Mononuclear cell (primary cell): ENCODE results near the gene SPINK9.

- RRBS = no CpG with 5 or more reads among the region's 2 CpGs
Observed at GRCh38 chr5:148335397-148335744, at the start of gene SPINK9. Gene SPINK9, plus strand, starts transcription at chr5:148335559.

- RRBS = no CpG with 5 or more reads among the region's 4 CpGs
Observed at GRCh38 chr5:148834560-148835045, 8.2 kb downstream of the ADRB2 start.

DNA sequence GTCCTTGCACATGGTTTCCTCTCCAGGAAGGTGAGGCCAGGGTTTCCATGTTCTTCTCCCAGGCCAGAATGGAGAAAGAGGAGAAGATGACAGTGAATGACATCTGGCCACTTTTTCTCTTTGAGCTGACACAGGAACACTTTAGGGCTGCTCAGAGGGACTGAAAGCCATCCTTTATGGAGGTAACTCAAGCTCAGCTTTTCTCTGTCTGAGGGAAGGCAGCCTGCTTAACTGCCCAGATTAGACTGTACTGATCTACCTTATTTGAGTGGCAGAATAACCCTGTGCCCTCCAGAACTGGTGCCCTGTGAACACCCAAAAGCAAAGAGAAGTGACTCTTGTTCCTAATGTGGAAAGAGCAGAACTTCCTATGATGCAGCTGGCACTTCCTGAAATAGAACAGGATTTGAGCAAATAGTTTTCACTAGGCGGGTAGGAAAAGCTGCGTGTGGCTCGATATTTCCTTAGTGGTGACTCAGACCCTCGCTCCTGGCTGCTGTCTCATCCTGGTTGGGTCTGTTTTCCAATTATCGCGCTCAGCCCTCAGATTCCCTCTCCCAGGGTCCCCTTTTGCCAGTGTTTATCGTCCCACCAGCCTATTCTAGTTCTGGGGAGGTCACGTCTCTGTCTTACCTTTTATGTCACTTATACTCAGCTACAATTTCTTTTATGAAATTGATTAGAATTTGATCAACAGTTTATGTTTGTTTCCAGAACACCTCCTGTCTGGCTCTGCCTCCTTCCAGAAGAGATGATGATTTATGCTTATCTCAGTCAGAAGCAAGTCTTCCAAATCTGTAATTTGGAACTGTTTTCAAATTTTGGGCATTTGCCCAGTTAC, 89.9 kb downstream of the SH3TC2 start:
- RRBS = no CpG with 5 or more reads among the region's 8 CpGs

- RRBS = no CpG with 5 or more reads among the region's 1 CpG
Observed at GRCh38 chr5:149024415-149024689, 38.5 kb downstream of the SH3TC2 start.

DNA sequence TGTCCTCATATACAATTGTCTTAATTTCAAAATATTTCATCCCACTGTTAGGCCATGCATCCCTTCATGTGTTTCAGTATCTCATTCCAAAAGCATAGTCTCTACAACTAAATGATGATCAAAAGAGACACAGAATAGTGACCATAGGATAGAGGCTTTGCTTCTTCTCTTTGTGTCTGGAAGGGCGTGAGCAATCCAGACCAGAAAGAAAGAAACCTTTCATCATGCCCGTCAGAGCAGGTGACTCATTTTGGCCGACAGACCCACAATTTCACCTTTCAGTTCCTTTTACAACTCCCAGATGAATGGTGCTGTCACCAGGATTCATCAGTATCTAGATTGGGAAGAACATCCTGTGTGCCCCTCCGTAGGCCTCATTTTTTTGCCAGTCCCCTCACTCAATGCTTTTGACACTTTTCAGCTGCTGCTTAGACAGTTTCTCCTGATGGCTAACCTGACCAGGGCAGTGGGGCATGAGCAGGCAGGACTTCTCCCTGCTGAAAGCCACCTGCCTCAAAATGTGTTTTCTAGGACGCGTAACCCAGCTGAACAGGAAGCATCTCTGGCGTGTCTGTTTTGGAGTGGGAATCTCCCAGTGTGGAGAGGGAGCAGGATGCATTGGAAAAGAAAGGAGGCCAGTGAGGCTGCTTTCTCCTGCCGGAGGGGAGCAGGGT, 21.2 kb downstream of the ABLIM3 start:
- RRBS = no CpG with 5 or more reads among the region's 8 CpGs

- RRBS = no CpG with 5 or more reads among the region's 9 CpGs
Observed at GRCh38 chr5:149258869-149259670, 12.6 kb upstream of the AFAP1L1 start.

GRCh38 chr5:149358793-149359466, 1.1 kb downstream of the PCYOX1L start:
- RRBS = no CpG with 5 or more reads among the region's 8 CpGs

GRCh38 chr5:149372246-149372522, 6.9 kb downstream of the IL17B start:
- RRBS = no CpG with 5 or more reads among the region's 3 CpGs

- RRBS = no CpG with 5 or more reads among the region's 2 CpGs
Observed at GRCh38 chr5:149378327-149378804, 726 bp downstream of the IL17B start.

GRCh38 chr5:149430165-149431221, 51.4 kb upstream of the IL17B start:
- RRBS = 14% methylated on average over 1 of the region's 27 CpGs

- RRBS = no CpG with 5 or more reads among the region's 9 CpGs
Observed at GRCh38 chr5:149433395-149434196, 54.5 kb upstream of the IL17B start.

GRCh38 chr5:149453081-149453752, 74.1 kb upstream of the IL17B start:
- RRBS = no CpG with 5 or more reads among the region's 16 CpGs

- RRBS = no CpG with 5 or more reads among the region's 29 CpGs
Observed at GRCh38 chr5:149466222-149467290, 84.7 kb downstream of the CSNK1A1 start.

GRCh38 chr5:149549244-149549547, 2.0 kb downstream of the CSNK1A1 start:
- RRBS = no CpG with 5 or more reads among the region's 8 CpGs

DNA sequence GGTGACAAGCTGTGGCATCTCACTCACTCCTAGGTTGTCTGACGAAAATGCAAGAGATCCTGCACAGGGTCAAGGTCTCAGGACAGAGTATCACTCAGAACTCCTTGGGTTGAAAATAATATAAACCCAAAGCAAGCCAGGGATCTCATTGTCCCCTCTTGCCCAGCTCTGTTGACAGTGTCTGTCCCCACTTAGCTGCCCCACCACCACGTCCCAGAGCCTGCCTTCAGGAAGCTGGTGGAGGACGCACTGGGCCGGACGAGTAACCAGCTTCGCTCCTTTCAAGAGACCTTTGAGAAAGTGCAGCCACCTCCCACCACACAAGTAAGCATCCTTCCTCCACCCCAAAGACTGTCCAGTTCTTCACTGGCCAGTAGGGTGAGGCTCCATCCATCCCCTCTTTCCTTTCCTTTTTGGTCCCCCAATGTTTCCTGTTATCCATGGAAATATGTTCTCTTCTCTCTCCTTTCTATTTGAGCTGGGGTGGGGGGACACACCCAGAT, 42.6 kb downstream of the ARHGEF37 start:
- RRBS = no CpG with 5 or more reads among the region's 6 CpGs

GRCh38 chr5:149628625-149629541, 47.6 kb downstream of the ARHGEF37 start:
- RRBS = 91% methylated on average over 6 of the region's 10 CpGs

GRCh38 chr5:149757345-149758047, 27.4 kb downstream of the PPARGC1B start:
- RRBS = no CpG with 5 or more reads among the region's 12 CpGs

GRCh38 chr5:149798913-149799719, 69.0 kb downstream of the PPARGC1B start:
- RRBS = no CpG with 5 or more reads among the region's 3 CpGs

GRCh38 chr5:149803508-149804379, 73.6 kb downstream of the PPARGC1B start:
- RRBS = no CpG with 5 or more reads among the region's 15 CpGs

GRCh38 chr5:149823181-149823686, 93.1 kb downstream of the PPARGC1B start:
- RRBS = no CpG with 5 or more reads among the region's 6 CpGs